ENCODE measurements around a stretch of chr16.

- PRO-cap = unidirectional peak, minus-strand start at chr16:737331
Observed at GRCh38 chr16:737190-737551, 3.6 kb downstream of the CIAO3 start.

- PRO-cap = no peak
Observed at GRCh38 chr16:976795-977857, 4.4 kb upstream of the SOX8 start.

DNA sequence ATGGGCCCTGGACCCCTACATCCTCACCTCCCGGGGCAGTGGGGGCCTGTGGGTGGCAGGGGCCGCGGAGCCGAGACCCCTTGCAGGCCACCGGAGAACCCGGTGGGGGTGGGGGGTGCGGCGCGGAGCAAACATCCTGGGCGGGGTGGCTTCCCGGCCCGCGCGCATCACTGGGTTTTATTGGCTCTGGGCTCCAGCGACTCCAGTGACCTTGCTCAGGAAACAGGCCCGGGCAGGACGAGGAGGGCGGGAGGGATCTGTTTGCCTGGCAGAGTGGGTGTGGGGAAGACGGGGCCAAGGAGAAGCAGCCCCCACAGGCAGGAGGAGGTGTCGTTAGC, 10.4 kb downstream of the SSTR5 start:
- PRO-cap = no peak

DNA sequence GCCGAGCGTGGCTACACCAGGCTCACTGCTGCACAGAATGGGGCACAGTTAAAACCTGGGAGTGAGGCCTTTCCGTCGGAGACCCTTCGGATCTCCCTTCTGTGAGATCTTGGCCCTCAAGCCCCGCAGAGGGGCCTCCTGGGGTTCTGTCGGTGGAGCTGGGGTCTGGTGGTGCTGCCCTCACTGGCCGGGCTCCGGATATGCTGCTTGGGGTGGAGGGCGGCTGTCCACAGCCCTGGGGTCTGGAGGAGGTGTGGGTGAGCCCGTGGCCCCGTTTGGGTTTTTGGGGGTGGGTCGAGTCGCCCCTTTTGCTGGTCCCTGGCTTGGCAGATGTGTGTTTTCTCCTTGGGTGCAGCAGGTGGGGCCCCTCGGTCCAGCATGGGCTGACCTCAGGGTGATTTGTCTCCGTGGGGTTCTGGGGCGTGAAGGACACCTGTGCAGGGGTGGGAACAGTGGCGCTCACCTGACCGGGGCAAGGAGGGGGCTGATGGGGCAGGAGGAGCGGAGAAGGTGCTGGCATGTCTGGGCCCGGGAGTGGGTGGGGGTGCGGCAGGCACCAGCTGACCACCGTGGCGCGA, 11.8 kb downstream of the CACNA1H start:
- PRO-cap = no peak

DNA sequence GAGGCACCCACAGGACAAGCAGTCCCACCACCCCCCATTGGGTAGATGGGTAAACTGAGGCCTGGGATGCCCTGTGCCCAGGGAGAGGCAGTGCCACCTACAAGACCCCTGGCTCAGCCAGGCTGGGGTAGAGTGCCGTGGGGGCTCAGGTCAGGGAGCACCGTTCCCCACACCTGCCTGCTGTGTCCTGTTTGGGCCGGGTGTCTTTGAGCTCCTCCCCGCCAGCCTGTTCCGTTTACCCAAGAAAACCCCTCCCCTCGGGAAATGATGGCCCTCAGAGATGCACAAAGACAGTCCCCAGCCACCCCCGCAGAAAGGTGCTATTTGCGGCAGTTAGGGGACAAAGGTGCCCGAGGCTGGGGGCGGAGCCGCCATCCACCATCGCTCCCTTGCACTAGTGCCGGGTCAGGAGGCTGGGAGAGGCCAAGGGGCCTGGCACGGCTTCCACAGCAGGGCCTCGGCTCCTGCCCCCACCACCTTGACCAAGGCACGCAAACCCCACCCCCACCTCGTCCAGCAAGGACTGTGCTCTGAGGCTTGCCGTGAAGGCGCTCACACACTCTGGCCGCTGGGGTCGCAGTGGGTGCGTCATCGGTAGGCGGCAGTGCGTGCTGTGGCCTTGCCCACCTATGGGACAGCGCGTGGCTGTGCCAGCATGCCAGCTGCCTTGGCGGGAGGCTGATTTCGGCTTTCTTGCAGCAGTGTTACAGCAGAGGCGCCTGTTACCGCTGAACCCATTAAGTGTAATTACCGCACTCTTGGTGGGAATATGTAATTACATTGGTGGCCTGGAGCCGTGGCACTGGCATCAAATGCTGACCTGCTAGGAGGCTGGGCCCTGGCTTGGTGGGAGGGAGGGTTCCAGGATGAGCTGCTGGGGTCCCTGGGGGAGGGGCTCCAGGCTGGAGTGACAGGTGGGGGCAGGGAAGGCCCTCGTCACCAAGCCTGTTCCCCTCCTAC, 31.9 kb downstream of the TPSG1 start:
- PRO-cap = unidirectional peak, plus-strand start at position 408 of the sequence

- PRO-cap = no peak
Observed at GRCh38 chr16:1220801-1221645, 4.0 kb downstream of the TPSG1 start.

- PRO-cap = no peak
Observed at GRCh38 chr16:1314492-1314766, 5.0 kb downstream of the UBE2I start.

- PRO-cap = no peak
Observed at GRCh38 chr16:1316655-1317062, 7.2 kb downstream of the UBE2I start.

GRCh38 chr16:1326458-1326876, 7.0 kb upstream of the BAIAP3 start:
- PRO-cap = no peak

DNA sequence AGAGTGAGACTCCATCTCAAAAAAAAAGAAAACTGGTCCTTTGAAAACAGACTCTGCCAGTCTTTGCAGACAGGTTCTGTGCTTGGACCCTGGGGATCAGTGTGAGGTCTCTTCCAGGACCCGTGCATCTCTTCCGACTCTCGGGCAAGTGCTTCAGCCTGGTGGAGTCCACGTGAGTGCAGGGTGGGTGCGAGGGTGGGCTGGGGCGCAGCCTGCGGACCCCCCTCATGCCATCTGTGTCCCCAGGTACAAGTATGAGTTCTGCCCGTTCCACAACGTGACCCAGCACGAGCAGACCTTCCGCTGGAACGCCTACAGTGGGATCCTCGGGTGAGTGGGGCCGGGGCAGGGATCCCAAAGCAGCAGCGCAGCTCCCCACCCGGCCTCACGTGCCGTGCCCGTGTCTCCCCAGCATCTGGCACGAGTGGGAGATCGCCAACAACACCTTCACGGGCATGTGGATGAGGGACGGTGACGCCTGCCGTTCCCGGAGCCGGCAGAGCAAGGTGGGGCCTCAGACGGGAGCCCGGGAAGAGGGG, 10.0 kb downstream of the GNPTG start:
- PRO-cap = no peak

DNA sequence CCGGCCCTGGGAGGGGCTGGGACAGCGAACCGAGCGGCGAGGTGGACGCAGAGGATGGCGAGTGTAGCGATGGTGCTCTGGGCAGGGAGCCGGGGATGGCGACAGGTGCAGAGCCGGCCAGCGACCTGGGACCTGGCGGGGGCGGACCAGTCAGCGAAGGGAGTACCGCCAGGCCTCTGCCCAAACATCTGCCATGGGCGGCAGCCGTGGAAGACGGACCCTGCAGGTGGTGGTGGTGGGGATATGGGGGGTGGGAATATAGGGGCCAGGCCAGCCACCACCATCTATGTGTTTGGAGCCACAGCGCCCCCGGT, 18.5 kb downstream of the GNPTG start:
- PRO-cap = no peak

DNA sequence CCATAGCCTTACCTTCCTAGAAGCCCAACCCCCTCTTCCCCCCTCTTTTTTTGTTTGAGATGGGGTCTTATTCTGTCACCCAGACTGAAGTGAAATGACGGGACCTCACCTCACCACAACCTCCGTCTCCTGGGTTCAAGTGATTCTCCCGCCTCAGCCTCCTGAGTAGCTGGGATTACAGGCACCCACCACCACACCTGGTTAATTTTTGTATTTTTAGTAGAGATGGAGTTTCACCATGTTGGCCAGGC, 22.2 kb downstream of the UNKL start:
- PRO-cap = no peak

DNA sequence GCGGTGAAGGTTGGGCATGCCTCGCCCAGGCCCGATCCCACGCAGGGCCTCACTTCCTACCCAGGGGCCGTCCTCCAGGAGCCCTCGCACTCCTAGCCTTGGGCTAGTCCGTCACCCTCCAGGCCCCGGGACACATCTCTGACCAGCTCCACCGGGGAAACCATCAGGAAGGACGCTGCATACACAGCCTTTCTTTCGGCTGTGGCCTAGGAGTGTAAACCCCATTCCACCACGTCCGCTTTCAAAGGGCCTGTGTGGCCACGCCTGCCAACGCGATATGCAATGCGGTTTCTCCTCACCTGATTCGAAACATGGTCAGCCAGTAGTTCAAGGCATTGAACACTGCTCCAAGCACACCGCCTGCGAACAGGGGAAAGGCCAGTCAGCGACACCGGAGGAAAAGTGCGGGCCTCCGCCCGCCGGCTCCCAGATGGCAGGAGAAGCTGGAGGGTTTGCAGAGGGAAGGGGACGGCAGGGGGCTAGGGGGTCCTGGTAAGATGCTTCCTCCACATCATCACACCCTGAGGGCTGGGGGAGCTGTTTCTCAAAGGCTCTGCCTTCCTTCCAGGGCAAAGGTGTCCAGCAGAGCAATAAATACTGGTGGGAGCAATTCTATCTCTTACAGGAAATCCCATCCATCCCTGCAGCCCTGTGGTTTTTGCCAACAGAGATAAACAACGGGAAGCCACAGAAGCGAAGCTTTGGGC, 9.3 kb upstream of the CCDC154 start:
- PRO-cap = no peak

- PRO-cap = no peak
Observed at GRCh38 chr16:1493704-1494070, 527 bp downstream of the TELO2 start.

GRCh38 chr16:1495238-1495774, 2.1 kb downstream of the TELO2 start:
- PRO-cap = no peak

DNA sequence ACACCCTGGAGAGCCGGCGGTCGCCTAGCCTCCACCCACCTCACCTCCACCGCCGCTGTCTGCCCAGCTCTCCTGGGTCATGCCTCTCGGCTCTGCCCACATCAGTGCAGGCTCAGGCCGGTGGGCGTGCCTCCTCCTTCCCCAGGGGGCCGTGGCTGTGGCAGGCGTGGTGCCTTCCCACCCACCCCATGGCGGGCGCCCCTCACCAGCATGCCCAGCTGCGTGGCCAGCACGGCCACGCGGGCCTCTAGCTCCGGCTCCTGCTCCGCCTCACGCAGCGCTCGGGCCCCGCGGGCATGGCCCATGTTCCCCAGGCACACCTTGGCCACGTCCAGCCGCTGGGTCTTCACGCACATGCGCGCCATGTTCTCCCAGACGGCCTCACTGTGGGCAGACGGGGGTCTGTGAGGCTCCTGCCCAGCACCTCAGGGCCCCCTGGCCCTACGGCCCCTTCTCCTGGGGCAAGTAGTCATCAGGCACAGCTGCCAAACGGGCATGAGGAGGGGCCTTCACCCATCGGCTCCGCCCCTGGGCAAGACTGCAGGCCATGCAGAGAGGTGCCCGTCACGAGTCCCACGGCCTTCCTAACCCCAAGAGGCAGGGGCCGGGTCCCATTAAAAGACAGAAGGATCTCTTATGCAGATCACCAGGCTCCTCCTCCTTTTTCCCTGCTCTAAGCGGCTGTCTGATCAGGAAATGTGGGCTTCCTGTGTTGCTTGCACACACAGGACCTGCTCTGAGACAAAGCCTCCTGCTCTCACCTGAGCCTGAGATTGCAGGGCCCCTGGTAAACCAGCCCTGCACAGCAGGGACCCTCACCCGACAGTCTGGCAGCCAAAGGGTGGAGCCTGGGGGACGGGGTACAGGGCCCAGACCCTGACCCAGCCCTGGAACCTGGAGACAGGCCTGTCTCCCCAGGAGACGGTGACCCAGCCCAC, 6.8 kb upstream of the TMEM204 start:
- PRO-cap = no peak

- PRO-cap = no peak
Observed at GRCh38 chr16:1535246-1536357, 2.1 kb downstream of the TMEM204 start.

- PRO-cap = no peak
Observed at GRCh38 chr16:1536789-1537661, 3.6 kb downstream of the TMEM204 start.

DNA sequence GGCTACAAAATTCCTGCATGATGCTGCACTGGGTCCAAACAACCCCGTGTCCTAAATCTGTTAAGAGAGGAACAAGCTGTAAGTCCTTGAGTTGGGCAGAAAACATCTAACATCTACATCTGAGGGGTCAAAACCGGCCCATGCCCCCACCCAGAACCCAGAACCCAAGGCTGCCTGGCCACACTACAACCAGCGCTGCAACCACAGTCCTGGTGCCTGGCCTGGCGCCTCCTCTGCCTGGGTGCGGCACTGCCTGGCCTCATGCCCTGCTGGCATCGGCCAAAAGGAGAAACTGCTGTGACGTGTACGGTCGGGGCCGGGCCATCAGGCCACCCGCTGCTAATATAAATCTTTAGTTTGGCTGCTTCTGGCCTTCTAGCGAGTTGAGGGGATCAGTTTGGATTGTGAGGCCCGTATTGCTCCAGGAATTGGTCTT, 22.7 kb downstream of the TMEM204 start:
- PRO-cap = no peak

DNA sequence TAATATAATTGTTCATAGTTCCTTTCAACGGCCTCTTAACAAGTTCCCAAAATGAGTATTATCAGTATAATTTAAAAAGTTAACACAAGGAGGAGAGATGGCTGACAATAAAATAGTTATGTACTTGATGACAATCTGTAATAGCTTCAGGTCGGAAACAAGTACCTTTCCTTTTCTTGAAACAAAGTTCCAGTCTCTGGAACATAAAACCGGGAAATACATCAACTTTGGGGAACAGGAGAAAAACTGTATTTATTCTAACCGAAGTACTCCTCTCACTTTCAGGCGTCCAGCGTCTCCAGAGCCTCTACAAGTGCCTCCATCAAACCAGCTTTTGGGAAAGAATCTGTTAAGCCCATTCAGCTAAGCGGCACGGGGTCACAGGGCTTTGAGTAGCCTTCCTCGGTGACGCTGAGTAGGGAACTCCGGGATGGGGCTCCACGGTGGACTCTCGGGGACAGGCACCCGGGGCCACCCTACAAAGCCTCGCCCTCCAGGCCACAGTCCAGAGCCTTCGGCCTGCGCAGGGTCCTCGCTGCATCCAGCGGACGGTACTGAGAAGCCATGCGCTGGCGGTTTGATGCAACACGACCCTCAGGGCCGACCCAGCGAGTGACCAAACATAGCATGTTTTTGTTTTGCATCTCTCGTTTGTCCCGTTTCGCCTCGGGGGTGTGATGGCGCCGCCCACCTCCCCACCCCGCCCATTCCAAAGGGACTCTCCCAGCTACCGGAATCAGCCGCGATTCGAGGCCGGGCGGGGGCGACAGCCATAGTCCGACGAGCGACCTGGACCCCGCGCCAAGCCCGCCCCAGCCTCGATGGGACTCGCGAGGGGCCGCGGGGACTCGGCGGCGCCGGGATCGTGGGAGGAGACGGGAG, 1.9 kb downstream of the IFT140 start:
- PRO-cap = no peak

Measured in ileum (tissue), 1 donor.